Natural killer cell (primary cell): ENCODE measurements around a stretch of chr6.

- PRO-cap: no peak
Observed at GRCh38 chr6:43278498-43278998, 19.5 kb upstream of the SLC22A7 start.

DNA sequence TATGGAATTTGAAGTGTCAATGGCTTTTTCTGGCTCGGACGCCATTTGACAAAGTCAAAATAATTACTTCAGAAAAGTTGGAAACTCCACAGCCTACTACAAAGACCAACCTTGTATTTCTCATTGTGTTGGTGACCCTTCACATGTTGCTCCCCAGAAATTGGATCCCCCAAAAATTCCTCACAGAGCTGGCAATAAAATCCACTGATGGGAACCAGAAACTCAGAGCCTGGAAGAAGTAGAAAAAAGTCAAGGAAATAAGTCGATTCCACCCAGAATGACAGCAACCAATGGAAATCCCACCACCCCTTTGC is 28.8 kb downstream of the ZNF318 start:
- PRO-cap: no peak

GRCh38 chr6:43354487-43354941 is 14.9 kb downstream of the ZNF318 start:
- PRO-cap: no peak

- PRO-cap: no peak
Observed at GRCh38 chr6:43391058-43391576, 21.7 kb upstream of the ZNF318 start.

- PRO-cap: no peak
Observed at GRCh38 chr6:43570712-43571452, 5.0 kb downstream of the XPO5 start.

GRCh38 chr6:43613273-43614269 is 15.5 kb downstream of the GTPBP2 start:
- PRO-cap: no peak

GRCh38 chr6:43620405-43621254 is 8.4 kb downstream of the GTPBP2 start:
- PRO-cap: no peak

DNA sequence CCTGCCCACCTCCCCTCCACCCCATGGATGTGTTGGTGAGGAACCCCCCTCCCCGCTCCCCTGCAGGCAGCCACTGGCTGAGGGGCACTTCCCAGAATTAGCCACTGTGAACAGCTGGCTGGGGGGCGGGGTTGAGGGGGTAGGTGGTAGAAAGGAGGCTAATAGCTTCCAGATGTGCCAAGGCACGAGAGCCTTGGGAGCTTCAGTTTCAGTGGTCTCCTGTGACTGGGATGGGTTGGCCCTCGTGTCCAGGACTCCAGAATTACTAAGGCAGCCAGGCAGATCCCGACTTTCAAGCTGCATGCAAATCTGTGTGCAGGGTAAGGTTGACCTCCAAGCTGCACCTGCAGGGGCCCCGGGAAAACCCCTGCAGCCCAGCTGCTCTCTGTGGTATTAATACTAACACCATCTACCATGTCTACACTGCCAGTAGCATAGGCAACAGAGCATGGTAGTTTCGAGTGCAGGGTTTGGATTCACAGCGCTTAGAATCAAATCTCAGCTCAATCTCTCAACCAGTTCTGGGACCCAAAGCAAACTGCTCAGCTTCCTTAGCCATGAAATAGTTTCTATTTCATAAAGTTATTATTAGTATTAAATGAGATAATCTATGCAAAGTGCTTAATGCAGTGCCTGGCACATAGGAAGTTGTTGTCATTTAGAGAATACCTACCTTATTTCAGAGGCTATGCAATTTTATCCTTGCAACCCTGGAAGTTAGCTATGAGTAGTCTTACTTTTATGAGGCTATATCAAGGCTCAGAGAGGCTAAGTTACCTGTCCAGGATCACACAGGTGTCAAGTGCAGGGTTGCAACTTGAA is 27.4 kb upstream of the MRPS18A start:
- PRO-cap: no peak

DNA sequence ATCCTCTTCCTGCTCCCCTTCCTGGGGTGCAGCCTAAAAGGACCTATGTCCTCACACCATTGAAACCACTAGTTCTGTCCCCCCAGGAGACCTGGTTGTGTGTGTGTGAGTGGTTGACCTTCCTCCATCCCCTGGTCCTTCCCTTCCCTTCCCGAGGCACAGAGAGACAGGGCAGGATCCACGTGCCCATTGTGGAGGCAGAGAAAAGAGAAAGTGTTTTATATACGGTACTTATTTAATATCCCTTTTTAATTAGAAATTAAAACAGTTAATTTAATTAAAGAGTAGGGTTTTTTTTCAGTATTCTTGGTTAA is 15.5 kb downstream of the VEGFA start:
- PRO-cap: no peak

- PRO-cap: no peak
Observed at GRCh38 chr6:43874225-43874721, 104.3 kb downstream of the VEGFA start.

GRCh38 chr6:43912498-43912831 is 142.5 kb downstream of the VEGFA start:
- PRO-cap: no peak

GRCh38 chr6:43929495-43929941 is 159.5 kb downstream of the VEGFA start:
- PRO-cap: no peak

DNA sequence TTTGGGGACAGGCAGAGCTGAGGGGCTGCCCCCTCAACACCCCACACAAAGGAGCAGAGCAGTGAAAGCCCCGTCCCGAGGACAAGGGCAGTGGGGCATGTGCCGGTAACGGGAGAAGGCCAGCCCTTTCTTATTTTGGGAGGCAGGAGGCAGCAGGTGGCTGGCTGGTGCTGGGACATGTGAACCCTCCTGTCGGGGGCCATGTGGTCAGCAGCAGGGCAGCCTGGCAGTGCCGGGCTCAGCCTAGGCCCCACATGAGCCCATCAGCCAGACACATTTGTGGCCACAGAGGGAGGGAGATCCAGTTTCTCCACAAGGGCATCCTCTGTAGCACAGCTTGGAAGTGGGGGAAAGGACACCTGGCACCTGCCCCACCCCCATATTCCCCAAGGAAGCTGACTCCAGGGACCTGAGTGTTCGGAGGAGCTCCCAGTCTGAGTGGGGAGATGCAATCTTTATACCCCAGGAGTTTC is 137.6 kb downstream of the MRPL14 start:
- PRO-cap: no peak

GRCh38 chr6:44002357-44003229 is 124.7 kb downstream of the MRPL14 start:
- PRO-cap: no peak

- PRO-cap: no peak
Observed at GRCh38 chr6:44004834-44005811, 122.1 kb downstream of the MRPL14 start.

DNA sequence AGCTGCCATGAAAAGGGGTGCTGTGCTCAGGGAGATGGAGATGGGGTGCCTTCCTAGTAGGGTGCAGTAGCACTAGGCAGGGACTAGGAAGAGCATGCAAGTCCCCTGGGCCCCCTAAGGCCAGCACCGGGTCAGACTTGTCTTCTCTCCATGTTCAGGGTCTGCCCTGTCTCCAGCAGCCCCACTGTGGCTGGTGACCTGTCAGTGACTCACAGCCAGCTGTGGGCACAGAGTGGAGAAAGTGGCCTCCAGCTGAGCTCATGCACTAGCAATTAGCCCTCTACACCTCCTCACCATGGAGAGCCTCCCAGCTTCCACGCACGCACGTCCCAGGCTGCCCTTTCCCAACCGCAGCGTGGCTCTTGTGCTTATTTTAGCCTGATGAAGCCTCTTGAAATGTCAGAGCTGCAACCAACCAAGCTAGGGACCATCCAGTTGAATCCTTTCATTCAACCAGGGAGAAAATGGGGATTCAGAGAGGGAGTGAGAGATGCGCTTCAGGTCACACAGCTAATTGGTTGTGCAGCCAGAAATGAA is 116.5 kb downstream of the MRPL14 start:
- PRO-cap: no peak

- PRO-cap: no peak
Observed at GRCh38 chr6:44056736-44057289, 70.4 kb downstream of the MRPL14 start.

GRCh38 chr6:44109835-44111100 is 17.0 kb downstream of the MRPL14 start:
- PRO-cap: no peak

DNA sequence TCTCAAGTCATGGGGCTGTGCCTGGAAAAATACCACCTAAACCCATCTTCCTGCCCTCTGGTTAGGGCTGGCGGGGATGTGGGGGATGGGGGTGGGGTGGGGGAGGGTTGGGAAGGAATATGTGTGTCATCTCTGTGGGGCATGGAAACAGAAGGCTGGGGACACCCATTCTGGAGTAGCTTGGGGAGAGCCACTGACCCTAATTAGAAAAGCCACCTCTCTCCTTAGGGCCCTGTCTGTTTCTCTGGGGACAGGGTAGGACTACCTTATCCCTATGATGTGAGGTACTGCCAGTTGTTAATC is 1.3 kb upstream of the SLC29A1 start:
- PRO-cap: no peak

GRCh38 chr6:44224052-44224708 is 785 bp downstream of the SLC29A1 start:
- PRO-cap: no peak